Gastrocnemius medialis (tissue), 3 donors: ENCODE data around the genes EIF2S1, PIGH and VTI1B.

DNA sequence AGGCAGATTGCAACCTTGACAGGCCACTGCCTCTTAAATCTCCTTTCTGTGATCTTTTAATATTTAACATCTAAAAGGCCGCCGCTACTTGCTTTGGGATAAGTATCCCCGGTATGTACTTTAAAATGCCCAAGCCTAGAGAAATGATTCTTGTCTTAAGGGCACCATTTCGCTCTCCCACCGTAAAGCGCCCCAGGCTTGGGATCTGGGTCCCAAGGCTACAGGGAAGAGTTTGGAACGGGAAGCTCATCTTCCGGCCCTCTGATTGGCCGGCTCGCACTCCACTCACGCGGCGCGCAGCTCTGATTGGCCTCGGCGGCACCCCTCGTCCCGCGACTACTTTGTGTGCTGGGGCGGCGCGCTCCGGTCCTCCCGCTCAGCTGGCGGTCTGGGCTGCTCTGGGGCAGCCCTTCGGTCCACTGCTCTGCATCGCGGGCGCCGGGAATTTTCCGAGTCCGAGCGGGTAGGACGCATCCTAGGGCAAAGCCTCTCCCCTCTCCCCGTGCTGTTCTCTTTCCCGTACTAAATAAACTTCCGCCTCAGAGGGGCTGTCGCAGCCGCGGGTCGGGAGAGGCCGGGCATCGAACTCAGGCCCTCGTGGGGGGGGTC is 895 bp upstream of the FUT8 start:
- PRO-cap = bidirectional peak, plus-strand start at position 379 of the sequence, minus-strand start at position 207 of the sequence
- RAMPAGE, long total RNA, 3 experiments = start-site peak on the plus strand in 3 of 3 experiments, centred at positions 340 to 355 of the sequence, 22 to 39 reads per replicate

DNA sequence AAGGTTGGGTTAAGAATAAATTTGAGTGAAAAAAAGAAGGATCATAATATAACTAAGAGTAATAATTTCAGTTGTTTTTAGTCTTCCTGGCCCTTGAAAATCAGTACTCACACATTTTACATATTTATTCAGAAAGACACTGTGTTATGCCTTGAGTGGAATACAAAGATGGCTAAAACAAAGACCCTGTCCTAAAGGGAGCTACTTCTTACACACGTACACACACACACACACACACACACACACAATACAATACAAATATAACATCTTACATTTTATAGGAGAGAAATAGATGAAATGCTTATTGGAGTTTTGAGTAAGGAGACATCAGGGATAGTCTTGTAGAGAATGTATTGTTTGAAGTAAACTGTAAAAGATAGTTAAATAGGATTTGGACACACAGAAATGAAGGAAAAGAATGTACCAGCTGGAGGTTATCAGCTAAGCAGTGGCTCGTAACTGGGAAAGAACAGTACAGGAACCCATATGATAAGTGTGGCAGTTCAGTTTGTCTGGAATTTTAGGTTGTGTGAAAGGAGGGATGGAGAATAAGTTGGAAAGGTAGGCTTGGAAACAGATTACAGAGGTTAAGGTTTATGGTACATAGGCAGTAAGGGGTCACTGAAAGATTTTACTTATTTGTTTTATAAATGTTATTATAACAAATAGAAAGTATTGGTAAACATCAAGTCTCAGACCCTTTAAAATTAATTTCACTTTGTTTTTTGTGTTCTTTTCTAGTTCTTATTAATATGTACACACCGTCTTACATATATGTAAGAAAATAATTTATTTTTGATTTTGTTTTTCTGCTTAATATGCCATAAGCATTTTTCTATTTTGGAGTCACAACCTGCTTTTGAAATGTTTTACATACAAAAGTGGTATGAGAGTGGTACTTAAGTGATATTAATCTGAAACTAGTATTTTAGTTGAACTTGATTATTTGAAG is 217.4 kb downstream of the FUT8 start:
- PRO-cap = no peak
- RAMPAGE, long total RNA, 3 experiments = no peak in any of the 3 experiments

DNA sequence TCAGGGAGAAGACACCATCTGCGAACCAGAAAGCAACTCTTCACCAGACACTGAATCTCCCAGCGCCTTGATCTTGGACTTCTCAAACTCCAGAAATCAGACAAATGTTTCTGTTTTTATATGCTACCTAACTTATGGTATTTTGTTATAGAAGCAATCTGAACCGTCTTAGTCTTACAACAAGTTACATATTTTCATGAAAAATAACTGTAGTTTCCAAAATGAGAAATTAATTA is 486.2 kb downstream of the FUT8 start:
- PRO-cap = no peak
- RAMPAGE, long total RNA, 3 experiments = no peak in any of the 3 experiments

DNA sequence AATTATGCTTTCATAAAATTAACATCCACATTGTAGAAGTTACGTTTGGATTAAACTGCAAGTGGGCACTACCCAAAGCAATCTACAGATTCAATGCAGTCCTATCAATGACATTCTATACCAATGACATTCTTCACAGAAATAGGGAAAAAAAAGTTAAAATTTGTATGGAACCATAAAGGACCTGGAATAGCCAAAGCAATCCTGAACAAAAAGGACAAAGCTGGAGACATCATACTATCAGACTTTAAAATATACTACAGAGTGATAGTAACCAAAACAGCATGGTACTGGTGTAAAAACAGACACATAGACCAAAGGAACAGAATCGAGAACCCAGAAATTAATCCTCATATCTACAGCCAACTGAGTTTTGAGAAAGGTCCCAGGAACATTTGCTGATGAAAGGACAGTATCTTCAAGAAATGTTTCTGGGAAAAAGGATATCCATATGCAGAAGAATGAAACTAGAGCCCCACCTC is 9.4 kb downstream of the GPHN start:
- PRO-cap = no peak
- RAMPAGE, long total RNA, 3 experiments = no peak in any of the 3 experiments

GRCh38 chr14:67147382-67147695 is 41.9 kb upstream of the GARIN2 start:
- PRO-cap = no peak
- RAMPAGE, long total RNA, 3 experiments = no peak in any of the 3 experiments

DNA sequence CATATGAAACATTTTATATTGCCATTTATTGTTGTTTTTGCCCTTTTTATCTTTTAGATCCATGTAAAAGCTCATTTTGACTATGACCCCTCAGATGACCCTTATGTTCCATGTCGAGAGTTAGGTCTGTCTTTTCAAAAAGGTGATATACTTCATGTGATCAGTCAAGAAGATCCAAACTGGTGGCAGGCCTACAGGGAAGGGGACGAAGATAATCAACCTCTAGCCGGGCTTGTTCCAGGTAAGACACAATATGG is 47.2 kb downstream of the ATP6V1D start:
- PRO-cap = no peak
- RAMPAGE, long total RNA, 3 experiments = no peak in any of the 3 experiments

GRCh38 chr14:67360136-67360643 is at the start of gene EIF2S1:
EIF2S1 (plus strand) TSS chr14:67360328.
- PRO-cap = bidirectional peak, plus-strand start at chr14:67360353, minus-strand start at chr14:67360267
- RAMPAGE, long total RNA, 3 experiments = start-site peak on the plus strand in 3 of 3 experiments, at chr14:67360317-67360361 at its widest, 839 to 1,791 reads per replicate

- PRO-cap = no peak
- RAMPAGE, long total RNA, 3 experiments = no peak in any of the 3 experiments
Observed at GRCh38 chr14:67392978-67393400, 19.0 kb downstream of the PLEK2 start.

DNA sequence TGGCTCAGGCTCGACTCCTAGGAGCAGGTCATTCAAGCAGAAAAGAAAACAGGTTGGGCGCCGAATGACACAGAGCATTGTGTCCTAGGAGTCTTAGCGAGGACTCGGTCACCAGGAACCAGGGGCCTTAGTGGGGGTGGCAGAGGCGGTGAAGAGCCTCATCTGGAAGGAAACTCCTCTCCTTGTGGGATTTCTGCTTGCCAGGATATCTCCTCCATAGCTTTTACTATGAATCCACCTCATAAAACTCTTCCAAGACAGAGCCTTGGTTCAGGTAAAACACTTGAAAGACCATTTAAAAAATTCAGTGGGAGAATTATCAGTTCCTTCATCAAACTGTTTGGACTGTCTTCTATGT is 699 bp downstream of the PLEKHH1 start:
- PRO-cap = no peak
- RAMPAGE, long total RNA, 3 experiments = no peak in any of the 3 experiments

- PRO-cap = bidirectional peak, plus-strand start at chr14:67600344, minus-strand start at chr14:67600261
- RAMPAGE, long total RNA, 3 experiments = start-site peak on the minus strand in 3 of 3 experiments, at chr14:67600239-67600278 at its widest, 97 to 162 reads per replicate
Observed at GRCh38 chr14:67599526-67600644, at the start of gene PIGH. PIGH (minus strand) TSS chr14:67600268.

- PRO-cap = bidirectional peak, plus-strand start at chr14:67674326, minus-strand start at chr14:67674183
- RAMPAGE, long total RNA, 3 experiments = no peak in any of the 3 experiments
Observed at GRCh38 chr14:67674115-67674503, 323 bp downstream of the VTI1B start.

DNA sequence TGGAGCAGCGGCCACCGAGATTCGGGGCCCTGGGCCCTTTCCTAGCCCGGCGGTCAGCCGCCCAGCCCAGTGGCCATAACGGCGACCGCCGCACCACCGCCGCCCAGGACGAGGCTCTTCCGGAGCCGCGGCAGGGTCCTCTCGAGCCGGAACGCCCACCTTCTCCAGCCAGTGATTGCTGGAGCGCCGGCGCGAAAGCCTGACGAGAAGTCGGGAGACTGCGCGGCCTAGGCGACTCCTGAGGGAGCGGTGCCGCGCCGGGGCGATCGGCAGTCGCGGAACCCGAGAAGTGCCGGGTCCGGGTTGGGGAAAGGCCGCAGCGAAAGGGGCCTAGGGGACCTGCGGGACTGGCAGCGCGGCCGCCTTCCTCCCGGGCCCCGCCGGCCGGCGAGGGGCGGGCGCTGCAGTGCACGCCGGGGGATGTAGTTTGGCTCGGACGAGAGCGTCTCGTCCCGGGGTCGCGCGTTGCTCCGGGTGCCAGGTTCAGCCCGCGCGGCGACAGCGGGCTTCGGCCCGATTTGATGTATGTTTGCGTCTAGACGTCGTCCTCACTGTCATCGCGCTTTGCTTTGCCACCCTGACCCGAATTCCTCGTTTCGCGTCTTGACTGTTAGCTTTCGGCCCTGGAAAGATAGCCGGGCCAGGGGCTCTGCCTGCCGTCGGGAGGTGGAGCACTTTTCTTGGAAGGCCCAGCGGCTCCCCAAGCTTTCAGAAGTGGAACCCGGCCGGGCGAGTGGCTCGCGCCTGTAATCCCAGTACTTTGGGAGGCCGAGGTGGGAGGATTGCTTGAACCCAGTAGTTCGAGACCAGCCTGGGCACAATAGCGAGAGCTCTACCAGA is at the start of gene VTI1B:
Gene VTI1B, minus strand, starts transcription at position 129 of the 840 bp plus-strand sequence.
- PRO-cap = bidirectional peak, plus-strand start at position 450 of the sequence, minus-strand start at position 129 of the sequence
- RAMPAGE, long total RNA, 3 experiments = start-site peak on the minus strand in 3 of 3 experiments, centred at positions 111 to 117 of the sequence, 1,882 to 2,566 reads per replicate

- PRO-cap = no peak
- RAMPAGE, long total RNA, 3 experiments = no peak in any of the 3 experiments
Observed at GRCh38 chr14:67738514-67739537, 37.1 kb downstream of the RDH12 start.

DNA sequence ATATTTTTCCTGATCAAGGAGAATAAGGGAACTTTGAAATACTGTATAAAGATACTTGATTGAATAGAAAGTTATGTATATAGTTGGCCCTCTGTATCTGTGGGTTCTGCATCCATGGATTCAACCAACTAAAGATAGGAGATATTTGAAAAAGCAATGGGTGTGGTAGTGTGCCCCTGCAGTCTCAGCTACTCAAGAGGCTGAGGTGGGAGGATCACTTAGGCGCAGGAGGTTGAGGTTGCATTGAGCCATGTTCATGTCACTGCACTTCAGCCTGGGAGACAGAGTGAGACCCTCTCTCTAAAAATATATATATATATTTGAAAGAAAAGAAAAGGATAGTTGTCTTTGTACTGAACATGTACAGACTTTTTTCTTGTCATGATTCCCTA is 68.7 kb downstream of the RAD51B start:
- PRO-cap = no peak
- RAMPAGE, long total RNA, 3 experiments = no peak in any of the 3 experiments

- PRO-cap = no peak
- RAMPAGE, long total RNA, 3 experiments = no peak in any of the 3 experiments
Observed at GRCh38 chr14:67941508-67941806, 121.9 kb downstream of the RAD51B start.

GRCh38 chr14:68284809-68285313 is 465.3 kb downstream of the RAD51B start:
- PRO-cap = no peak
- RAMPAGE, long total RNA, 3 experiments = no peak in any of the 3 experiments

- PRO-cap = no peak
- RAMPAGE, long total RNA, 3 experiments = no peak in any of the 3 experiments
Observed at GRCh38 chr14:68385004-68385220, 408.0 kb downstream of the ZFP36L1 start.

DNA sequence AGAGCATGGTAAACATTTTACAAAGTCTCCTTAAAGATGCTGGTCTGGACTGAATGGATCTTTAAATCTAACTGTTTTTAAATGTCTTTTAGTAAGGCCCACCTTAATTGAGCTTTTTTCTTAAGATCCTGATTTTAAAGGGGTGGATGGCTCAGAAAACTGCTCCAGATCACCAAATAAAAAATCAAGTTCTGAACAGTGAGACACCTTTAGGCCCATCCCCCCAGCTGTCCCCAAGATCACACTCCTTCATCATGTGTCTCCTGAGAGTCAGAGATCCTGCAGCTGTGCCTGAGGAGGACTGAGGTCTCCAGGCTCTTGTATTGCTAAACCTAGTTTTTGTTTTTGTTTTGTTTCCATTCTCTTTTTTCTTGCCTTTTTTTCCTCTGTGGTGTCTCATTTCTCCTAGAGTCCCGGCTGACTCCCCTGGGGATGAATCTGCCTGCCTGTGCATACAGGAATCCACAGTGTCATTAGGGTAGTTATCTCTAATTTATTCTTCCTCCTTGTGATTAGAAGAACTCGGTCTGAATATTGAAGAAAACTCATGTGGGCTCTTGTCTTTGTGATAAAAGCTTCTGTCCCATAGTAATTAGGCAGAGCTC is 343.4 kb downstream of the ZFP36L1 start:
- PRO-cap = no peak
- RAMPAGE, long total RNA, 3 experiments = no peak in any of the 3 experiments

DNA sequence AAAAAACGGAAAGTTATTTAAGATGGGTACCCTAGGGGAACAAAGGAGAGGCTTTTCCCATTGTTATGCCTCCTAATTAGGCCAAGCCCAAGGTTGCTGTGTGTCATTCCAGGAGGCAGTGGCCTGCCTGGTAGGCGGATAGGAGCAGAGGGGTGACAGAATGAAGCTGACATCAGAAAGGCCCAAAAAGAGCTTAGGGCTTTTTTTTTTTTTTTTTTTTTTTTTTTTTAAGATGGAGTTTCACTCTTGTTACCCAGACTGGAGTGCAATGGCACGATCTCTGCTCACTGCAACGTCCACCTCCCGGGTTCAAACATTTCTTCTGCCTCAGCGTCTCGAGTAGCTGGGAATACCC is 342.9 kb downstream of the ZFP36L1 start:
- PRO-cap = no peak
- RAMPAGE, long total RNA, 3 experiments = no peak in any of the 3 experiments

GRCh38 chr14:68506076-68506669 is 286.7 kb downstream of the ZFP36L1 start:
- PRO-cap = no peak
- RAMPAGE, long total RNA, 3 experiments = no peak in any of the 3 experiments